Placental epithelial cell (primary cell): Measurements from ENCODE around the gene LPGAT1.

DNA sequence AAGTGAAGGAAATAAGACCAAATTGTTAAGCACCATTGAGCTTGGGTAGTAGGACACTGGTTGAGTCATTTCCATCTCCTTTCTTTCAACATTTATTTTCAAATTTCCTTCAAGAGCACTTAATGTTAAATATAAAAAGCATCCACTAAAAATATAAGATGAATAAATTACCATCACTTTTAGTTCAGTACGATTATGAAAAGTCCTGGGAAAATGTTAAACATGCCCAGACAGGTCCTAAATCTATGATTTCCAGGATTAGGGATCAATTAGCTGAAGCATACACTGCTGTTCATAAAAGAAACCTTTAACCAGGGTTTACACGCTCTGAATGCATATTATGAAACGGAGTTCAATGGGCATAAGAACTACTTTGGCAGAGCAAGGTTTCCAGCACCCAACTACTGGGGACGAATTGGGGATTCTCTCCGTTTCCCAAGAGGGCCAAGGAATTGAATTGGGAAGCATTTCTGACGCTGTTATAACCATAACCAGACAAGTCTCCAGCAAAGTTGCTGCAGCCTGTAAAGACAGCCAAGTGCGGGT, 1.7 kb downstream of the SLC30A1 start:
- CAGE, long polyA plus RNA: no peak

GRCh38 chr1:211579355-211580400, 717 bp upstream of the SLC30A1 start:
- CAGE, long polyA plus RNA: no peak

GRCh38 chr1:211606458-211606805, 27.5 kb upstream of the SLC30A1 start:
- CAGE, long polyA plus RNA: no peak

DNA sequence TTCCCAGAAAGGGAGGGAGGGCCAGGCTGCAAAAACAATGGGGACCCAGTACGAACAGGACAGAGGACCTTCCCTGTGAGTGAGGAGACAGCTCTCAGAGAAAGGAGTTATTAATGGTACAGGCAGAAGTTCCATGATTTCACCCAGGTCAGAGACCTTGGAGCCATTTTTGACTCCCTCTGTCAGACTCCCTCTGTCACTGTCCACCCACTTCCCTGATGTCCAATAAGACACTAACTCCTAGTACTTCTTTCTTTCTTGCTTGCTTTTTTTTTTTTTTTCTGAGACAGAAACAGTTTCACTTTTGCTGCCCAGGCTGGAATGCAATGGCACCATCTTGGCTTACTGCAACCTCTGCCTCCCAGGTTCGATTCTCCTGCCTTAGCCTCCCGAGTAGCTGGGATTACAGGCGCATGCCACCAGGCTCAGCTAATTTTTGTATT, 28.5 kb upstream of the SLC30A1 start:
- CAGE, long polyA plus RNA: no peak

- CAGE, long polyA plus RNA: no peak
These were observed 42.2 kb downstream of the NEK2 start for GRCh38 chr1:211632814-211633935.

DNA sequence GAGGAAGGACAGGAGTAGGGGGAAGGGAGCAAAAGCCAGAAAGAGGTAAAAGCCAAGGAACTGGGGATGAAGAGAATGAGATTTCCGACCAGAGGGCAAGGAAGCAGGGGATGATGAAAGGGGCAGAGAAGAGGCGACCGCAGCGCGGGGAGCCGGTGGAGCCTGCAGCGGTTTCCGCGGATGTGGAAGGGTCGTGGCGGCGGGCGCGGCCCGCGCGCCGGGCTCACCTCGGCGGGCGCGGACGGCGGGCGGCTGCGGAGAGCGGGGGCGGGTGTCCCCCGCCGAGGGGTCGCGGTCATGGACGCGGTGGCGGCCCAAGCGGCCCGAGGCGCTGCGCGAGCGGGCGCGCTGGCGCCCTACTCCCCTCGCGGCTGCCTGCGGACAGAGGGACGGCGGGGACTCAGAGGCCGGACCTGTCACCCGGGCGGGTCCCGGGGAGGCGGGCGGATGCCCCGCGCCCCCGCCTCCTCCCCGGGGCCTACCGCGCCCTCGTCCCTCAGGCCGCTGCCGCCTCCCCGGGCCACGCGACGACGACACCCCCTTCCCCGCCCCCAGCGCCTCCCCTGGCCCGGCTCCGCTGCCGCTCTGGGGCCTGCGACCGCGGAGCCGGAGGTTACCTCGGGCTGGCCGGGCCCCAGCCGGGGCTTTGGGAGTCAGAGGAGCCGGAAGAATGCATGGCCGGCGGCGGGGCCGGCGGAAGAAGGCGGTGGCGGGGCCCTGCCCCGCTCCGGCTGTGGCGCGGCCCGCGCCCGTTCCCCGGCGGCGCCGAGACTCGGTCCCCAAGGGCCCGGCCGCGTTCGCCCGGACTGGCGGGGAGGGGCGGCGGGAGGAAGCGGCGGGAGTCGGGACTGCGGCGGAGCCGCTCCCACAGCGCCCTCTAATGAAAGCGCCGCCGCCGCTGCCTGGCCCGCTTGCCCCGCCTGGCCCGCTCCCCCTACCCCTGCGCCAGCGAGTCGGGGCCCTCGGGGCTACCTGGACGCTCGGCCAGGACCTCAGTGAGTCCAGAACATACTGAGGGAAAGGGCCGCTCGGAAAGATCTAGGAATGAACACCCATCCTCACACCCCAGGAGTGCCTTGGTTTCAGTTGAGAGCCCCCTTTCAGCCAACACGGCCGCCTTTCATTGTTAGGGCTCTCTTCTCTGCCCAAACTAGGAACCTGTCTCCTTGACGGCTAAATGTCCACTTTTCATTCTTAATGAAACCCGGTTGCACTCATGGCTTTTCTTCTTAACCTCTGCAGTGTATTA, at the start of gene LPGAT1:
Gene LPGAT1 (minus strand): TSS at position 808 of the 1,249 bp plus-strand sequence.
- CAGE, long polyA plus RNA: no peak

DNA sequence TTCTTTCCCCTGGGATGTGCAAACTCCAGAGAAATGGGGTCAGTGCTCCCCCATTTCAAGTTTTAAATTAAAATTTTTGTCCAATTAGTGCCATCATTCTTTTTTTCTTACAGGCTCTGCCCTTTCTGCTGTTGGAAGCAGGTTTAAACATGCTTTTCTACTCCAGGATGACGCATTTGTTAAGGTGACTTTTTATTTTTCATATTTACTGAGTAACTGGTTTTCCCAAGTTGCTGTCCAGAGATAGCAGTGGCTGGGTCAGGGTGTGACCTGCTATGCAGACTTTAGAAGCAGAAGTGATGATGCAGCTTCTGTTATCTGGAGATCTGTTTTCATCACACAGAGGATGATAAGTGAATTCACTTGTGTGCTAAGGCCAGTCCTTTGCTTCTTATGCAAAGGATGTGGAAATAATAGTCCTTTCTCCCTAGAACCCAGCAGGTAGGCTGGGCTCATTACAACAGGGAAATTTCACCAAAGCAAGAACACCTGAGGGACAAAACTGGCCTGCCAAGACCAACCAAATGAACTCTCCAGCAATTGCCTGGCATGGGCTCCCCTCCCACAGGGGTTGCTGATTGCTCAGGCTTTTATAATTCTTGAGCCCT, 97.7 kb upstream of the LPGAT1 start:
- CAGE, long polyA plus RNA: no peak

GRCh38 chr1:211944510-211945426, 90.6 kb downstream of the INTS7 start:
- CAGE, long polyA plus RNA: no peak

- CAGE, long polyA plus RNA: no peak
These were observed 26.8 kb downstream of the INTS7 start for GRCh38 chr1:212008539-212009040.

DNA sequence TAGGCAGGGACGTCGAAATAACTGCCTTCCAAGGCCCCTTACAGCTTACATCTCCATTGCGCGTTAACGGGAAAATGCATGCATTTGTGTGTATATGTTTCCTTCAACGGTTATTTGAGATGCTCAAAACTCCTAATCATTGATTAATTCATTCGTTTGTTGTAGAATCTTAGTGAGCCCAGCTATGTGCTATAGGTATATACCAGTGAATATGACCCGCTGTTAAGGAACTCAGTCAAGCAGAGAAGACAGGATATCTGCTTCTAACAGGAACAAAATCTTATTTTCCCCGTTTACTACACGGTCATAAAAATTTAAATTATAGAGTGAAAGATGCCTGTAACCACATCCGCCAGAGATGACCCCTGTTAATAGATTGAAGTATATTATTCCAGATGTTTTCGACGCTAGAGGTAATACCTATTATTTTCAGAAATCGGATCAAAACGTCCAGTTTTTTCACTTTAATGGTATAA, 649 bp downstream of the DTL start:
- CAGE, long polyA plus RNA: no peak

GRCh38 chr1:212087911-212088300, 52.4 kb downstream of the DTL start:
- CAGE, long polyA plus RNA: no peak

DNA sequence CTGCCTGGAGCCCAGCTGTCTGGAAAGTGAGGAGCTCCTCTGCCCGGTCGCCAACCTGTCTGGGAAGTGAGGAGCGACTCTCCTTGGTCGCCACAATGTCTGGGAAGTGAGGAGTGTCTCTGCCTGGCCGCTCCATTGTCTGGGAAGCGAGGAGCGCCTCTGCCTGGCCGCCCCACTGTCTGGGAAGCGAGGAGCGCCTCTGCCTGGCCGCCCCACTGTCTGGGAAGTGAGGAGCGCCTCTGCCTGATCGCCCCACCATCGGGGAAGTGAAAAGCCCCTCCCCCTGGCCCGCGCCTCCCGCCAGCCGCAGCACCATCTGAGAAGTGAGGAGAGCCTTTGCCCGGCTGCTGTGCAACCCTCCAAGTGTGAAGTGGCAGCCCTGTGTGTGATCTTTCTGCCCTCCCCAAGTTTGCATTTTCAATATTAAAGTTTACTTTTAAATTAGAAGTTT, 95.1 kb upstream of the PPP2R5A start:
- CAGE, long polyA plus RNA: no peak

GRCh38 chr1:212225197-212226480, 59.6 kb upstream of the PPP2R5A start:
- CAGE, long polyA plus RNA: no peak

DNA sequence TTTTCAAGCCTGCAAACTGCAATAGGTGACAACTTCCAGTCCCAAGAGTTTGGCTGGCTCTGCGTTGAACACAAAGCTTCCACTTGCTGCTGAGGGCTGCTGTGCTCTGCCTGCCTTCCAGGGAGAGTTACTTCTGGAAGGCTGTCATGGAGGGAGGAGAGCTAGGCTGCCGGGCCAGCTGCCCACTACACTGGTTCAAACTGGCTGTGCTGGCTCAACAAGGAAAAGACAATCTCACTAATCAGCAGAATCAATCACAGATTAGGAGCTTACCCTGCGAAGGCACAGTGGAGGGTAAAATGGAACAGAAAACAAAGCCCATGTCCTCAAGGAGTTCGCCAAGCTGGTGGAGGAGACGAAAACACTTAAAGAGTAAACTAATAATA, 46.6 kb upstream of the PPP2R5A start:
- CAGE, long polyA plus RNA: no peak

DNA sequence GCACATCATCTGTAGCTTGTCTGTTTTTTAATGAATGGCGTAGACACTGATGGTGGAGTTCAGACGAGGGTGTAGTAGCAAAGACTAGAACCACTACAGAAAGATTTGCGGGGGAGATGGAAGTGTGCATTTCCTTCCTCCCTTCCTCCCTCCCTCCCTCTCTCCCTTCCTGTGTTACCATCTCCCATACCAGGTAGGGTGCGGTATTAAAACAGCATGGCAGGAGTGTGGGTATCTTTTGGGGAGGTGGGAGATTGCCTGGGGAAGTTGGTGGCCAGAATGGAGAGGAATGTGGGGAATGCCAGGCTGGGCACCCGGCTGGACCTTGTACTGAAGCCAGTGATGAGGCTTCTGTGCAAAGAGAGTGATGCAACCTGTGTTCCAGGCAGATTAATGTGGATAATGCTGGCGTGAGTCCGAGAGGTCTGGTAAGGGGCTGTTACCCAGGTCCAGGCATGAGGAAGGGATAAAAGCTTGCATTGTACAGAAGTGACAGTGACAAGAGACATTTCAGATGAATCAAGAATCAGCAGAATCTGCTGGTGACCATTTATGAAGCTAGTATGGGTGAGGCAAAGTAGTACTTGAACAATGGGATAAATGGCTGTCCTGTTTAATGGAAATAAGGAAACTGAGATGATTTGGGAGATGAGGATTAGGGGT, 30.3 kb upstream of the PPP2R5A start:
- CAGE, long polyA plus RNA: no peak

DNA sequence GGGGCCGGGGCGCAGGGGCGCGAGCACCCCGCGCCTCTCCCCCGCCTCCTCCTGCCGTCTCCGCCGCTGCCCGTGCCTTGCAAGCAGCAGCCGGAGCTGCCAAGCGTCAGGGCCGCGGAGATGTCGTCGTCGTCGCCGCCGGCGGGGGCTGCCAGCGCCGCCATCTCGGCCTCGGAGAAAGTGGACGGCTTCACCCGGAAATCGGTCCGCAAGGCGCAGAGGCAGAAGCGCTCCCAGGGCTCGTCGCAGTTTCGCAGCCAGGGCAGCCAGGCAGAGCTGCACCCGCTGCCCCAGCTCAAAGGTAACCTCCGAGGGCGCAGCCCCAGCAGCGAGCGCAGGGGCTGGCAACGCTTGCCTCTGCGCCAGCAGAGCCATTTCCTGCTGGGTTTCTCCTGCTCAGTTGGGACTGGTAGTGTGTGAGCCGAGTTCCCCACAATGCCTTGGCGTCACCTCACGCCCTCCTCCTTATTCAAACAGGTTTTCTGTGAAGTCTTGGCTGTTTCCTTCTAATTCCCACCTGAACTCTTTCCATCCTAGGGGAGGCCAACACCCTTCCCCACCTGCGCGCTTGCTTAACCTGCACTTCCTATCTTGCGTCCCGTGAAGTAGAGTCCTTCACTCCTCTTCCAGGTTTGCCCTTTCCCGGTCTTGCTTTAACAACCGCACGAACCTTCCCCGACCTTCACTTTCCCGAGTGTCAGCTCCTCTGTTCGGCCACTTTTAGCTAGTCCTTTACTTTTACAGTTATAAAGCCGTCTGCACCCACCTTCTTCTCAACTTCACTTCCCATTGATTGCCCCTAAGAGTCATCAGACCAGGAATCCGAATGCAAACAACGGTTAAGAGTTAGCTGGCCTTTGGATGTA, 1.0 kb downstream of the PPP2R5A start:
- CAGE, long polyA plus RNA: no peak

GRCh38 chr1:212309391-212309779, 24.2 kb downstream of the PPP2R5A start:
- CAGE, long polyA plus RNA: no peak

DNA sequence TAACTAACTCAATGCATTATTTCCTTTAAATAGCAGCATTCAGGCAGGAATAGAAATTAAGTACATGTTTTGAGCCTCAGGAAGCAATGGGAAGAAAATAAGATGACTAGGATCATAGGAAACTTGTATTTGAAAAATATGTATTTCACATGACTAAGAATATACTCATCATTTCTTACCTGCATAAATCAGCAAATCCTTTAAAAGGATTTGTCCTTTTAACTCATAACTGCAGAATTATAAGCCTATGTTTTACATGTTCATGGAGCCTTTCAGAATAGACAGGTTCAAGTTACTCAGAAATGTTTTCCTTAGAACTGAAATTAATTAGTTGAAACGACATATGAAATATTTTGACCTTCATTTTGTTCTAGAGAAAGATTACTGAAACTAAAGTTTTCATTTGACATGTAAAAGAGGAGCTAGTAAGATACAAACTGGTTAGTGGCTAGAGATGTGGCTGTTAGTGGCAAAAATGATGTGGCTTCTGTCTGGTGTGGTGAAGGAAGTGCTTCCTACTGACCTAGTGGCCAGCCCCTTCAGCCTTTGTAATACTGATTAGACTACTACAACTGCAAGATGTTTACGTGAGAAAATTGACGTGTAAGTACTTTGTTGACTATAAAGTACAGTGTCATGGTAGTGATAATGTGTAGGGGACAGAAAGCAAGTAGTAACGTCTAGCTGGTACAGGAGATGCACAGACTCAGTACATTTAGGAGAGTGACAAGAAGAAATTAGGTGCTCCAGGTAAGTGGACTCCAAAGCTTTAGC, 54.8 kb downstream of the PACC1 start:
- CAGE, long polyA plus RNA: no peak

- CAGE, long polyA plus RNA: no peak
These were observed 34.3 kb downstream of the NENF start for GRCh38 chr1:212466717-212467759.

DNA sequence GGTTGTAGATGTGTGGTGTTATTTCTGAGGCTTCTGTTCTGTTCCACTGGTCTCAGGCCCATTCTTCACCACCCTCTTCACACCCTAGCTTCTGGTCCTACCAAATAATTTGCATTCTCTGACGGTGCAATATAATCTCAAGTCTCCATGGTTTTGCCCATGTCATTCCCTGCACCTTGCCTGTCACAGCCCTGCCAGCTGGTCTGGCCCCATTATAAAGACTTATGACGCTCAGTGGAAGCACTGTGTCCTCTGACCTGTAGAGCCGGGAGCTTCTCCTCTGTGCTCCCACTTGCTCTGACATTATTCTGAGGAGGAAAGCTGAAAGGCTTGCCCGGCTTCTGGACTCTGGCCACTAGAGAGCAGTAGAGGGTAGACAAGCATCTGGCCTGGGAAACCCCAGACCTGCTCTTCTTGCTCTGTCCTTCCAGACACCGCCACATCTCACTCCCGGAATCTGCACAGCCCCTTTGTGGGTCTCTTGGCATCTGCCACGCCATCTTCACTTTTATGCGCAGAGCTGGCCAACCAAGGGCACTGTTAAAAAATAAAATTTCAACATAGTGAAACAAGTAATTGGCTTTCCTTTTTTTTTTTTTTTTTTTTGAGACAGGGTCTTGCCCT, 44.4 kb downstream of the NENF start:
- CAGE, long polyA plus RNA: no peak